Neutrophil (primary cell): Measurements from ENCODE around the genes GPR173, IQSEC2 and PAGE2.

GRCh38 chrX:53048092-53049299 is at the start of gene GPR173:
TSS of gene GPR173 (plus strand) at chrX:53048789.
- PRO-cap = no peak

DNA sequence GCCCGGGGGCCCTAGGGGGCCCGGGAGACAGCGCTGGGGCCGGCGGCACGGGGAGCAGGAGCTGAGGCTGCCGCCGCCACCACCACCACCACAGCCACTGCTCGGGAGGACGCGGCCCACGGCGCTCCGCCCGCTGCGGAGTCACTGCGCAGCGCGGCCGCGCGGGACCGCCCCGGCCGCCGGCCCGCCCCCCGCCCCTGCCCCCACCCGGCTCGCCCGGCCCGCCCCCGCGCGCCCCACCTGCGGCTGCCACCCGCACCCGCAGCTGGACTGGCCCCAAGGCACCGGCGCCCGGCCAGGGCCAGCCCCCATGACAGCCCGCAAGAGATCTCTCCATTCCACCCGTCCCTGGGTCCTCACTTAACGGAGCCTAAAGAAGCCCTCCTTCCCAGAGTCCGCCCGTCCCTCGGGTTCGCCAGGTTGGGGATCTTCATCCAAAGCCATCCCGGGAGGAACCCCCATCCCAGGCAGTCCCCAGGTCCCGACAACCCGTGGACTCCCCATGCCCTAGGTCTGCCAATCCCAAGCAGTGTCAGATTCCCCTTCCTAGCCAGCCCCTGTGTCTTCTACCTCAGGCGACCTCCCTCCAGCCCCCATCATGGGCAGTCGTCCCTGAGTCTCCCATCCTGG is at the start of gene IQSEC2:
Gene IQSEC2 (minus strand): TSS at position 99 of the 630 bp plus-strand sequence.
- PRO-cap = no peak

DNA sequence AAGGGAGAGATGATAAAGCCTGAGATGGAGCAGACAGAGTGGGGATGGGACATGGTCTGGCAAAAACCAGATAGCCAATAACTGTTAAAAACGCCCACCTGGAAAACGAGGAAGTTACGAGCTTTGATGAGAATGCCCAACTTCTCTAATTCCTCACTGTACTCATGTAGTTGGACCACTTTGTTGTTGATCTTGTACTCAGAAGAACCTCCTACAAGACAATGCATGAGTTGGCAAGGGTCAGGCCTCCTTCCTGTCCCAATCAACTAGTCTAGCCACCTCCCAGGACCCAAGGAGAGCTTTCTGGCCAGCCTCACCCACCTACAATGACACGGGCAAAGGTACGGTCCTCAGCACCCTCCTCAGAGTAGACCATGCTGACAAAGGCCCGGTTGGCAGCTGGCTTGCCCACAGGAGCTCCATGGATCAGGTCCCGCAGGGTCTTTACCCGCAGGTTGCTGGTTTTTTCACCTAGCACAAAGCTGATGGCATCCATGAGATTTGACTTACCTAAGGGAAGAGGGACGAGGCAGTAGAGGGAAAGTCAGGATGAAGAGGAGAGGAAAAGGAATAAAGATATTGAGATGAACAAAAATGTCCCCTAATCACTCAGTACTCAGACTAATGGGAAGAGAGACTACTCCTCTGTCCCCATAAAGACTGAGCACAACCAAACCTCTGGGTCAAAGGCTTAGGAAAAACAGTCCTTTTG is 7.6 kb downstream of the SMC1A start:
- PRO-cap = no peak

- PRO-cap = no peak
Observed at GRCh38 chrX:53556070-53556518, 121.9 kb upstream of the HSD17B10 start.

- PRO-cap = no peak
Observed at GRCh38 chrX:53590781-53591239, 95.7 kb downstream of the HUWE1 start.

GRCh38 chrX:53616691-53617158 is 69.8 kb downstream of the HUWE1 start:
- PRO-cap = no peak

- PRO-cap = no peak
Observed at GRCh38 chrX:53679941-53680449, 6.5 kb downstream of the HUWE1 start.

DNA sequence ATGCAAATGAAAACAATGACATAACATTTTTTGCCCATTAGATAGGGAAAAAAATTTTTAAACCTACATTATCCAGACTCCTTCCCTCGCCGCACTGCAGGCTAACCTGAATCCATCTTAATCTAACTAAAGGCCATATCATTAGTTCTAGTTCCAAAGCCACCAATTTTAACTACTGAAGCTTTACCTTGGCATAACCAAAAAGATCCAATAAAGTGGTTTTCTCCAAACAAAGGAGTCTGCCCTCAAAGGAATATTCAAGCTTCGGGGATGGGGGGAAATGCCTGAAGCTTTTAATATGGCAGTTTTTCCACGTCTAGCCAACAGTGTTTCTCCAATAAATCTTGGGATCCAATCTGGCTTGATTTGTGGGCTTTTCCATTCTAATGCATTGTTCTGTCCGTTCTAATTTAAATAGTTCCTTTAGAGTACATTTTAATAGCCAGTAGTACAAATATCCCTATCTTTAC is 1.8 kb downstream of the HUWE1 start:
- PRO-cap = no peak

DNA sequence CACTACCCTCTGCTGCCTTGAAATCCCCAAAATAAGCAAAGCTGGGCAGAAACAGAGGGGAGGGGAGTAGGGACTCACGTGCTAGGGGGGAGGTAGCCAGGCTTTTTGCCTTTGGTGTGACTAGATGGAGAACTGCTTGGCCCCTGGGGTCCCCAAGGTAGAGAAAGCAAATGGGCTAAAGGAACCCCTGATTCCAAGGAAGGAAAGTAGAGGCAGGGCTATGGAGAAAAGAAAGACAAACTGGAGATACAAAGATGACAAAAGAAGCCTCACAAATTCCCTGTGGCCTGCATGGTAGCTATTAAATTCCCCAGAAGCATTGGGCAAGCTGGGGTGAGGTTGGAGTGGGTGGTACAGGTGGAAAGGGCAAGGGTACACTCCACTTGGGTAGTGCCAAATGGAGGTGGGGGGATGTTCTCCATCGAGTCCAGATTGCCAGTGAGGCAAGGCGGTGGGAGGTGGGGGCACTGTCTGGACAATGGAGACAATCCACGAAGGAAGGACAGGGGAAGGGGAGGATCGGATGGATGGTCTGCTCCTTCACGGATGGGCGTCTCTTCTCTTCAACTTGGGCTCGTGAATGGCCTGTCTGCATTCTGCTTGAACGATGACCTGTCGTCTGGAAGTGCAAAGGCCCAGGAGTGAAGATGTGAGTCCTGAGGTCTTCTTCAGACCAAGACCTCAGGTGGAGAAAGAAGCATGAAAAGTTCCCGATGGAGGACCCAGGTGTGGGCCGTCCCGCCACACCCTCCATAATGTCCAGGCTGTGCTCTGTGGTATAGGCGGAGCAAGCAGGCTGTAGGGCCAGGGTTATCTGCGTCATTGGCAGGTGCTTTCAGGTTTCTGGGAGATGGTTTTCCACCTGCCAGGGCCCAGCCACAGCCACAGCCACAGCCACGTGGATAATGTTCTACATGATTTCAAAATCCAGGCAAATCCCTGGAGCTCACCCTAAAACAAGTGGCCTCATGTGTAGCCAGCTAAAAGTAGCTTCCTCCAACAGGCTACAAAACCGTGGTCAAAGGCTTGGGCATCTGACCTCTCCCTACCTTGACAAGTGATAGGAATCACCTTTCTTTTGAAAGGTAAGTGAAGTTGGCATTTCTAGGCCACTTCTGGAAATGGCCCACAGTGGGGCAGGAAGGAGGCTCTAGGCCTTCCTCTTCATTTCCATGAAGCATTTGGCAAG is 106.4 kb downstream of the PHF8 start:
- PRO-cap = no peak

GRCh38 chrX:53992490-53993173 is 51.6 kb downstream of the PHF8 start:
- PRO-cap = no peak

DNA sequence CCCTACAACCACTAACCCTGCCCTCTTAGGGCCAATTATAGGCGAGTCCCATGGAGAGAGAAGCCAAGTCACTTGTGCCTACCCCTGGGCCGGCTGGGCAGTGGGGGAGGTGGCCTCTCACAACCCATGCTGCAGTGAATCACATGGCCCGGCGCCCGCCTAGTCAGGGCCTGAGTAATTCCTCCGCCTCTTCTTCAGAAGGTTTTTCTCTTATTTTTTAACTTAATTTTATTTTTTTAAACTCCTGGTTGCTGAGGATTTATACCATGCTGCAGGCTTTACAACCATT is 3.6 kb downstream of the FGD1 start:
- PRO-cap = no peak

GRCh38 chrX:55088906-55089228 is at the start of gene PAGE2:
TSS of gene PAGE2 (plus strand) at chrX:55089018.
- PRO-cap = no peak

DNA sequence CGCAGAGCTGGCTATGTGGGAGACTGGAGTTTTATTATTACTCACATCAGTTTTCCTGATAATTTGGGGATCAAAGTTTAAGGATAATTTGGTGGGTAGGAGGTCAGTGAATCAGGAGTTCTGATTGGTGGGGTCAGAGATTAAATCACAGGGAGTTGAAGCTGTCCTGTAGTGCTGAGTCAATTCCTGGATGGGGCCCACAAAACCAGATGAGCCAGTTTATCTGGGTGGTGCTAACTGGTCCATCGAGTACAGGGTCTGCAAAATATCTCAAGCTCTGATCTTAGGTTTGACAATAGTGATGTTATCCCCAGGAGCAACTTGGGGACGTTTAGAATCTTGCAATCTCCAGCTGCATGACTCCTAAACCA is 18.0 kb upstream of the PAGE5 start:
- PRO-cap = no peak

DNA sequence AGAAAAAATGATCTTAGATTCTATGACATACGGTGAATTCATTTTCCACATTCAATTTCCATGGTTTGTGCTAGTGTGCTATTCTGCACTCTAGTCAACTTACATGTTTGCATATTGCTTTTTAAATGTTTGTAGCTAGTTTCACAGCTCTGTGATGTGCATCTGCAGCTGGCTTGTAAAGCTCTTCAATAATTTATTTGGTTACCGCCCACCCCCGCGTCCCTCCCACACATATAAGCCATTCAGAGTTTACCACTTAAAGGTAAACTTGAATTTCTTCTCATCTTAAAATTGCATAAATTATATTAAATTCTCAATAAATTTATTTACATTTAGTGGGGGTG is 320 bp upstream of the NBDY start:
- PRO-cap = no peak

- PRO-cap = no peak
Observed at GRCh38 chrX:62964157-62964383, 387.1 kb downstream of the SPIN4 start.

GRCh38 chrX:63657705-63658188 is 127.3 kb downstream of the ARHGEF9 start:
- PRO-cap = no peak

DNA sequence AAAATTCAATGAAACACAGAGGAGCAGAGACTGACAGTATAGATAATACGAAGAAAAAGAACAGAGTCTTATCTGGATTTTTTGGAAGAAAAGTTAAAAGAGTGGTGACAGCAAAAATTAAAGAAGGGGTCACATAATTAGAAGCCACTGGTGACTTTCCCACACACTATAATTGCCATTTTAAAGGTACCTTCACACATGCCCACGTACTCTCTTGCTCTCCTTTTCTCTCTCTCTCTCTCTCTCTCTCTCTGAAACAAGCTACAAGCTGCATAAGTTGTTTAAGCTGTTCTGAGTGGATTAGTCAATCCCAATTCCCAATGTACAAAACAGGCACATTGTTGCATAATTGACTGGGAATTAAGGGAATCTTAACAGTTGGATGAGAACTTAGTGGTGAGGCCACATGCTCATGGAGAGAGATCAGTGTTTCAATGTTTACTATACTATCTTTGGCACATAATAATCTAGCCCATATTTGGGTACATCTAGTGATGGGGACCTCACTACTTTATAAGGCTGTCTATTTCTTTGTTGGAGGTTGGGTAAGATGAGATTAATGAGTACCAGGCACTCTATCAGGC is 123.4 kb downstream of the ARHGEF9 start:
- PRO-cap = no peak

- PRO-cap = no peak
Observed at GRCh38 chrX:65035050-65035943, 671 bp downstream of the ZC3H12B start.

DNA sequence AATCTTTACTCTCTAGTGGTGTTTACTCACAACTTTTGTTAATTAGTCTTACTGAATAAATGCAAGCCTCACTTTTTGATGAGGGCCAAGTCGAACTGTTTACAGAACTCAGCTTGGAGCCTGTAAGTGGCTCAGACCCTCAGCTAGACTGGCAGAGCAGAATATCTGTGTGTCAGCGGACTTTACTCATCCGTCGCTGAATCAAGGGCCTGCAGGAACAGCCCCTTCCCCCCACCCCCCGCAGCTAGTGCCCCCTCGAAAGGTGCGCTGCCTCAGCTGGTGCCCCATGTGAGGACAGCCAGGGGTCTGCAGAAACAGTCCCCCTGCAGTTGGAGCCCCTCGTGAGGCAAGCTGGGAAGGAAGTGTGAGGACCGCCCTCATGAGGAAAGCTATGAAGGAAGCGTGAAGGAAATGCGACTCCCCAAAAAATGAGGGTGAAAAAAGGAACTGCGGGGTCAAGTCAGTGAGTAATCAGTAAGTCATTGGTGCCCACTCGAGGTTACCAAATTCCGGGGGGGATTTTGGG is 161.3 kb downstream of the ZC3H12B start:
- PRO-cap = no peak

- PRO-cap = no peak
Observed at GRCh38 chrX:65671718-65672386, 4.4 kb downstream of the MSN start.